ENCODE results near the gene EAF1.

- RRBS, result no CpG with 5 or more reads among the region's 17 CpGs
Measured at GRCh38 chr3:14471681-14472633, 68.2 kb downstream of the GRIP2 start.

DNA sequence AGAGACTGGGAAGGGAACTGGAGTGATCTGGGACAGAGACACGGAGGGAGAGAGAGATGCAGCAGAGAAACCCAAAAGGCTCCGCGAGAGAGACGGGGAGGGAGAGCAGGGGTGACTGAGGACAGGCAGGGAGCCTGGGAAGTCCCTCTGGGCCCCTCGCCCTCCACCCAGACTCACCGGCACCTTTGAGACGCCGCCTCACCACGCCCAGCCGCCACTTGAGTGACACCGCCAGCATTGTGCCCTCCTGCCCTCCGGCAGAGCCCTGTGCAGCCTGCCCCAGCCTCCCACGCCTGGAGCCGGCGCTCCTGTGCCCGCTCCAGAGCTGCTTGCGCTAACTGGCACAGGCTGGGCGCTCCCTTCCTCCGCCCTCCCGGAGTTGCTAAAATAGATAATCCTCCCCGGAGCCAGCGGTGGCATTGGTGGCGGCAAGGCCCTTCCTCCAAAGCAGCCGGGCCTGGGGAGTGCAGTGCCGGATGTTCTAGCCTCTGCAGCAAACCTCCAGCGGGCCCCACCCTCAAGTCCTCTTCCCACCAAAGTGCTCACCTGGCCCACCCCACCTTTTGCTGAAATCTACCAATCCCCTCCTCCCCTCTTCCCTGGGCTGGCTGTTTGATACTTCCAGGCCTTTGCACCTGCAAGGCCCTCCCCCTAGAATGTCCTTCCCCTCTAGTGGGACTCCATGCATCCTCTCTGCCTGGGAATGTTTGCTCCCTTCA, 15.7 kb upstream of the GRIP2 start:
- RRBS, result 46% methylated on average over 18 of the region's 26 CpGs

- RRBS, result no CpG with 5 or more reads among the region's 7 CpGs
Measured at GRCh38 chr3:14803646-14804215, 15.0 kb upstream of the FGD5 start.

DNA sequence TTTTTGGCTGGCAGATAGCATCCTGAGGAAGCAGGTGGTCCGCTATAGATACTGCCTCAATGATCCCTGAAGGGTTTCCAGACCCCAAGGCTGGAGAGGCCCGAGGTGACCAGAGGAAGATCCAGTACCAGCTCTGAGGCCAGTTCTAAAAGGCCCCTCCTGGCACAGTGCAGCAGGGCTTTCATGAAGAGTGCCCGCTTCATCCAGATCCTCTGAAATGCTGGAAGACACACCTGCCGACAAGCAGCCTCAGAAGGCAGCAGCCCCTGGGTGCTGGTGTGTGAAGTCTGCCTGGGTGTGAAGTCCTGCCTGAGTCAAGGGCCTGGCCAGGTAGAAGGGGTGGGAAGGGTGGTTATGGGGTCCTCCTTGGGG, 14.8 kb downstream of the FGD5 start:
- RRBS, result no CpG with 5 or more reads among the region's 4 CpGs

GRCh38 chr3:14849895-14850360, 31.2 kb downstream of the FGD5 start:
- RRBS, result no CpG with 5 or more reads among the region's 4 CpGs

GRCh38 chr3:14947776-14948502, 556 bp downstream of the NR2C2 start:
- RRBS, result 5% methylated on average over 30 of the region's 86 CpGs

- RRBS, result no CpG with 5 or more reads among the region's 4 CpGs
Measured at GRCh38 chr3:14970219-14970485, 22.8 kb downstream of the NR2C2 start.

GRCh38 chr3:15040437-15041280, 24.5 kb downstream of the MRPS25 start:
- RRBS, result no CpG with 5 or more reads among the region's 5 CpGs

DNA sequence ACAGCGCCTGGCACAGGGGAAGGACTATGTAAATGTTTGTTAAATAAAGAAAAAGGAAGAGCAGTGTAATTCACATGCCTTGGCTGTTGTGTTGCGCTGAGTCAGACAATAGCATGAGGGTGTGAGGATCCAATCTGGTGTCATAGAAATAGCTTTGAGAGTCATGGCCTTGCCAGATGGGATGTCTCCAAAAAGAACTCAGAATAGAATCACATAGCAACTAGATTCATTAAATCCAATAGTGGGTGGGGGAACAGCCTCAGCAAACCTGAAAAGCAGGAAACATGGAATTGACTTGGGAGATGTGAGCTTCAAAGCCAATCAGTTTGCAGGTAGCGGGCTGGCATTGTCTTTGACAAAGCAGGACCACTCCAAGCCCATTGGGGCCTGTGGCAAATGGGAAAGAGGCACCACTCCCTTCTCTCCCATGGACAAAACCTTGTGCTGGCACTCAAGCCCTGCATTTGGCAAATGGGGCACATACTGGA, 4.0 kb upstream of the RBSN start:
- RRBS, result no CpG with 5 or more reads among the region's 3 CpGs

GRCh38 chr3:15300115-15301245, 31.9 kb downstream of the SH3BP5 start:
- RRBS, result no CpG with 5 or more reads among the region's 11 CpGs

GRCh38 chr3:15330217-15330674, 2.1 kb downstream of the SH3BP5 start:
- RRBS, result no CpG with 5 or more reads among the region's 8 CpGs

DNA sequence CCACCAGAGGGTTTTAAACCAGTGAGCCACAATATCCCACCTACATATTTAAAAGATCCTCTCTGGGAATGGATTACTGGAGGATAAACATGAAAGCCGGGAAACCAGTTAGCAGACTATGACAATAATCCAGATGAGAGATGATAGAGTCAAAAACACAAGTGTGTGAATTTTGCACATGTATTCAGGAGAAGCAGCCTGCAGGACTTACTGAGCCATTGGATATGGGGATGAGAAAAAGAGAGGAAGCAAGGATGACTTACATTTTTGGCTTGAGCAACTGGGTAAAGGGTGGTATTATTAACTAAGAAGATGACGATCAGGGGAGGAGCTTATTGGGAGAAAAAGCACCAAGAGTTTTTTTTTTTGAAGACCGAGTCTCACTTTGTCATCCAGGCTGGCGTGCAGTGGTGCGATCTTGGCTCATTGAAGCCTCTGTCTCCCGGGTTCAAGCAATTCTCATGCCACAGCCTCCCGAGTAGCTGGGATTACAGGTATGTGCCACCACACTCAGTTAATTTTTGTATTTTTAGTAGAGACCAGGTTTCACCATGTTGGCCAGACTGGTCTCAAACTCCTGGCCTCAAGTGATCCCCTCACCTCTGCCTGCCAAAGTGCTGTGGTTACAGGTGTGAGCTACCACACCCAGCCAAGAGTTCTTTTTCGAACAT, 14.7 kb upstream of the SH3BP5 start:
- RRBS, result no CpG with 5 or more reads among the region's 8 CpGs

- RRBS, result no CpG with 5 or more reads among the region's 3 CpGs
Measured at GRCh38 chr3:15409020-15409616, 18.2 kb downstream of the METTL6 start.

DNA sequence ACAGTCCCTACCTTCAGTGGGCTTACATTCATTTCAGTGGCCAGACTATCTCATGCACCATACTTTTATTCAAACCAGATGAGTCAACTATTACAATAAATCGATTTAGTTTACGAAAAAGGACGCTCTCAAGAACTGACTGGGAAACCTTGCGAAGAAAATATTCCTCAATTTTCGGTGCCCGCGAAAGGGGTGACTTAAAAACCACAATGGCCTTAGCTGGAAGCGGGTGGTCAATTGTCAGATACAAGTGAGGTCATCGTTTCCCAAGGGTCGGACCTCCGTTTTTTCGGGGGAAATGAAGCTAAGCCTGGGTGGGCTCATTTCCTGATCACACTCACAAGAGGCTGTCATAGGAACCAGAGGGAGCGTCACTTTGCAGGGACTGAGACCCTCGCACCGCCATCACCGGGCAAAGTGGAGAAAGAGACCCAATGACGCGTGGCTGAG, 542 bp downstream of the METTL6 start:
- RRBS, result no CpG with 5 or more reads among the region's 18 CpGs

GRCh38 chr3:15427227-15428179, at the start of gene EAF1:
EAF1 (plus strand) TSS chr3:15427598.
- RRBS, result 5% methylated on average over 18 of the region's 61 CpGs

DNA sequence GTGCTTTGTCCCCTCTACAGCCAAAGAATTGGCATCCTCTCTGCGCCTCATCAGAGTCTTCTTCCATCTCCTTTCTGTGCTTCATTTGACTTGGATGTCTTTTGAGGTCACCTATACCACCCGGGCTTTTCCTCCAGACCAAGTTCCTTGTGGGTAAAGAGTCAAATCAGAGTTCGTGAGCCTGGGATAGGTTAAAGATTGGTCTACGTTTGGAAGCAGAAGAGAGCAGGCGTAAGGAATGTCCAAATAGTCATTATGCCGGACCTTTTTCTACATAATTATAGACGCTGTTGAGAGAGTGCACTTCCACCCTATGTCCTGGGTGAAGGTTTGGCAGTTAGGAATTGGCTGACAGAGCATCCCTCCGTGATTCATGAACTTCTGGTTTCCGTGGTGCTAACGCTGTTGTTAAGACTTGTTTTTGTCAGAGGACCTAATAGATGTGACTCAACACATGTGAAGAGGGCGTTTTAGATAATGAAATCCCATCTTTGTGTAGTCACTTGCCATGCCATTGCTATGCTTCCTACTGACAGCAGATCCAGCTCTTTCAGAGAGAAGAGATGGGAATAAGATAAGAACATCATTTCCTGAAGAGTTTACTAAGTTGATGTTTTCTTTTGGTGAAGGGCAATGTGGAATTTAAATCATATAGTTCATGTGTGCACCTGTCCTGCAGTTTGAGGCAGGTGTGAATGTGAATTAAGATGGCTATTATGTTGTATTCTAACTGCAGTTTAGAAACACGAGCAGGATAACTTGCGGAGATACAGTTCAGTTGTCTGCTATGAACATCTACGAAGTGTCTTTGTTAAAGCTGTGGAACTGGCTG, 1.2 kb downstream of the EAF1 start:
- RRBS, result no CpG with 5 or more reads among the region's 14 CpGs

DNA sequence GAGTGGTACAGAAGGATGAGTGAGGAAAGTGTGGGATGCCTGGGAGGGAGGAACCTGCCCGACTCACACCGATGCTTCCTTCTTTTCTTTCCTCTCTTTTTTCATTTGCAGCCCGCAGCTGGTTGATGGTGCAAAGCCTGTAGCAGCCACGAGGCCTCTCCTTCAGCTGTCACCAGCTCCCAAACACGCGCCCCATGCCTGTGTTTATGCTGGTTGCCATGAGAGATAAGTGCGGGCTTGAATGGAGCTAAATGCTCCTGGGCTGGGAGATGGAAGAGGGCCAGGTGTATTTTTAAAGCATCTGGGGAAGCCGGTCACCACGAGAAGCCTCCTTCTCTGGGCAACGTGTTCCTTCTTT, 9.4 kb downstream of the COLQ start:
- RRBS, result no CpG with 5 or more reads among the region's 10 CpGs

DNA sequence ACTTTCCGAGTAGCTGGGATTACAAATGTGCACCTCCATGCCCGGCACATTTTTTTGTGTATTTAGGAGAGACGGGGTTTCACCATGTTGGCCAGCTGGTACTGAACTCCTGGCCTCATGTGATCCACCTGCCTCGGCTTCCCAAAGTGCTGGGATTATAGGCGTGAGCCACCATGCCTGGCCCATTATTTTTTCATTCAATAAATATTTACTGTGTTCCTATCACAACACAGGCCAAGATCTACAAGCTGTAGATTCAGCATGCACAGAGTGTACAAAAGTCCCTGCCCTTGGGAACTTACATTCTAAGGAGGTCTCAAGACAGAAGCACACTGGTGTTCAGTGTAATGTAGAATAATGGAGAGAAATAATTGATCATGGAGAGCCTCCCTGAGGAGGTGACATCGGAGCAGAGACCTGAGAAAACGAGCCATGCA, 8.1 kb upstream of the COLQ start:
- RRBS, result no CpG with 5 or more reads among the region's 7 CpGs

DNA sequence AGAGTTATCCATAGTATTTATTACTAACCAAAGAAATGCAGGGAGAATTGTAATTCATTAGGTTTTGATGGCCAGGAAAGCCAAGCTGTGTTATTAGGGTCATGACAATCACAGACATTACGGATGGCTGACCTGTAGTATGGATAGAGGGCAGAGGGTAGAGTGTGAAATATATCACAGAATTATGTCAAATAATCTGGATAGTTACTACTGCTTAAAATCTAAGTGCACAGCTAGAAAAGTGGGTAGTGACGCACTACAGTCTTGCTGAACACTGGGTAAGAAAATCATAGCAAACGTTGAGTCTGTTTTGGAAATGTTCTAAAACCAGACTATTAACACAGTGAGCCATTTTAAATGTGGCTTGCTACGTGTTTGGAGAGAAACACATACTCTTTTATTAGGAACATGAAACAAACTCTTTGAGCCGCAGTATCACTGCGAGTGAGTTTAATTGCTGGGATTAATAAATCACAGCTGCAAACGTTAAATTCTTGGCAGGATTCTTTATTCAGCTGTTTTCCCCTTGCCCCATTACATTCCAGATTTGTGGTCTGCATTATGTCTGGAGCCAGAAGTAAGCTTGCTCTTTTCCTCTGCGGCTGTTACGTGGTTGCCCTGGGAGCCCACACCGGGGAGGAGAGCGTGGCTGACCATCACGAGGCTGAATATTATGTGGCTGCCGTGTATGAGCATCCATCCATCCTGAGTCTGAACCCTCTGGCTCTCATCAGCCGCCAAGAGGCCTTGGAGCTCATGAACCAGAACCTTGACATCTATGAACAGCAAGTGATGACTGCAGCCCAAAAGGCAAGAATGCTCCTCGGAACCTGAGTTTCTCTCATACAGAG, 33.6 kb downstream of the BTD start:
- RRBS, result no CpG with 5 or more reads among the region's 15 CpGs

GRCh38 chr3:15796281-15796777, 1.4 kb downstream of the ANKRD28 start:
- RRBS, result no CpG with 5 or more reads among the region's 4 CpGs

Data from UCH-1 (cell line).